H7 (cell line): ENCODE measurements around the gene FAM104A.

GRCh38 chr17:72124526-72124947, 3.7 kb downstream of the SOX9 start:
- RAMPAGE, long total RNA = no peak

DNA sequence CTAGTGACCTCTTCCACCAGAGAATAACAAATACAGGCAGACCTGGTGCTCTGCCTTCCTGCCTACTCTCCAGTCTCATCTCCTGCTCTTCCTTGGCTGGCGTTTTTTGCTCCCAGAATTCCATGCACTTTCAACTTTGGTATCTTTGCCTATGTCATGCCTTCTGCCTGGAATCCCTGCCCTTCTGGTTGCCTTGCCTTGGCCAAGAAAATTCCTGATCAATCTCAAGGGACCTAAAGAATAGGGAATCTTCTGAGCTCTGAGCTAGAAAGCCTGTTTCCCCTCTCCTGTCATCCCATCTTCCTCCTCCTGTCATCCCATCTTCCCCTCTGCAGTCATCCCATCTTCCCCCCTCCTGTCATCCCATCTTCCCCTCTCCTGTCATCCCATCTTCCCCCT, 216.4 kb downstream of the SOX9 start:
- RAMPAGE, long total RNA = no peak

- RAMPAGE, long total RNA = no peak
Measured at GRCh38 chr17:72444971-72445417, 324.2 kb downstream of the SOX9 start.

- RAMPAGE, long total RNA = no peak
Measured at GRCh38 chr17:72446356-72447033, 325.7 kb downstream of the SOX9 start.

DNA sequence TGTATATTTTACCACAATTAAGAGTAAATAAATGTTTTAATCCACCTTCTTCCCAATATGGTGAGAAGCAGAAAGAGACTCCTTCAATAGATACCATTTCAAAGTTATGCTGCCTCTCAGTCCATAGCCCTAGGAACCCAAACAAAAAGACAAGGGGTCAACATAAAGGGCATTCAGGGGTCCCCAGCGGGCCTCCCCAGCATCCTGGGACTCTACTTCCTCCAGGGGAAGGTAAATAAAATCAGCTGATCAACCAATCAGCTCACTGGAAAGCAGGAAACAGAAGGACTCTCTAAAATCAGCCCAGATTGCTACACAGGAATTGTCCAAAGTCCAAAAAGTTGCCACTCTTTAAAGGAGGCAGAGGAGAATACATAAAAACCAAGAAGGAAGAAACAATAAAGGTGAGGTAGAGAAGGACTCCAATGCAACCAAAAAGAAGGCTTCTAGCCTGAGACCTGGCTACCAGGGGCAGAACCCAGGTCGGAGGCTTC, 404.4 kb downstream of the SOX9 start:
- RAMPAGE, long total RNA = no peak

DNA sequence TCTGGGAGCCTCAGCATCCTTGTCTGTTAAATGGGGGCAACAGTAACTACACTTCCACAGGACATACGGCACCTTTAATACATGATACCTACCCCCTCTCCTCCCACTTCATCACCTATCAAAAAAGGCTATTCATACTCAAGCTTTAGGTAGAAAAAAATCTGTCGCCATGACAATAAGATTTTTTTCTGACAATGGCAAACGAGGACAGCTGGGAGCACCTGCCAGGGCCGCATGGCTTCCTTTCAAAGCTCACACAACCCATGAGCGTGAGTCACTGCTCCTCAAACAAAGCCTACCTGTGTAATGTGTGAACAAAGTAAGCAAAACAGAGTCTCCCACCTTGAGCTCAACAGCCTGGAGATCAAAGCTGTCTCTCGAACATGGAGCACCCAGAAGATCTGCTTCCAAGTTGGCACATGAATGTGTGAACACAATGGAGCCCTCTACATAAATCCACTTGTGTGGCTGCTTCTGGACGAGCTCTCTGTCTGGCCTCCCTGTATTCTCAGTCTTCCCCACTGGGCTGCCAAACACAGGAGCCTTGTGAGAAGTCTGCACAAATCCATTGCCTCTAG, 459.7 kb downstream of the SOX9 start:
- RAMPAGE, long total RNA = no peak

GRCh38 chr17:72590684-72591177, 469.9 kb downstream of the SOX9 start:
- RAMPAGE, long total RNA = no peak

- RAMPAGE, long total RNA = no peak
Measured at GRCh38 chr17:72634470-72634904, 458.0 kb downstream of the SLC39A11 start.

DNA sequence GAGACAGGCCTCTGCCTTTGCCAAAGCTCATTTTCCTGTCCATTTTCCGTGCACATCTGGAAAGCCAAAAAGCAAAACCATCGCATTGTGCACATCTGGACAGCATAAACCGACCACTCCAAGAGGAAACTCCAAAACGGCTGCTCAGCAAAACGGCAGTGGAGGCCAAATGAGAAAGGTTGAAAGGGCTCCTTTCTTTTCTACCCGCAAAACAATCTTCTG, 426.4 kb downstream of the SLC39A11 start:
- RAMPAGE, long total RNA = no peak

GRCh38 chr17:72915354-72915851, 177.1 kb downstream of the SLC39A11 start:
- RAMPAGE, long total RNA = no peak

GRCh38 chr17:73156147-73156591, 8.6 kb upstream of the SSTR2 start:
- RAMPAGE, long total RNA = no peak

GRCh38 chr17:73191260-73191513, 1.7 kb upstream of the COG1 start:
- RAMPAGE, long total RNA = no peak

GRCh38 chr17:73231208-73231920, 830 bp downstream of the FAM104A start:
- RAMPAGE, long total RNA = no peak

- RAMPAGE, long total RNA = start-site peak on the minus strand at chr17:73232144-73232154, 58 reads; start-site peak on the minus strand at chr17:73232251-73232304, 539 reads; start-site peak on the plus strand at chr17:73232397-73232452, 134 reads
Measured at GRCh38 chr17:73231921-73232539, at the start of gene FAM104A. TSS of gene FAM104A (minus strand) at chr17:73232394.

GRCh38 chr17:73267655-73268386, 6.1 kb upstream of the CPSF4L start:
- RAMPAGE, long total RNA = no peak

GRCh38 chr17:73278162-73278819, 16.6 kb upstream of the CPSF4L start:
- RAMPAGE, long total RNA = no peak

GRCh38 chr17:73304385-73304801, 7.4 kb downstream of the CDC42EP4 start:
- RAMPAGE, long total RNA = no peak

DNA sequence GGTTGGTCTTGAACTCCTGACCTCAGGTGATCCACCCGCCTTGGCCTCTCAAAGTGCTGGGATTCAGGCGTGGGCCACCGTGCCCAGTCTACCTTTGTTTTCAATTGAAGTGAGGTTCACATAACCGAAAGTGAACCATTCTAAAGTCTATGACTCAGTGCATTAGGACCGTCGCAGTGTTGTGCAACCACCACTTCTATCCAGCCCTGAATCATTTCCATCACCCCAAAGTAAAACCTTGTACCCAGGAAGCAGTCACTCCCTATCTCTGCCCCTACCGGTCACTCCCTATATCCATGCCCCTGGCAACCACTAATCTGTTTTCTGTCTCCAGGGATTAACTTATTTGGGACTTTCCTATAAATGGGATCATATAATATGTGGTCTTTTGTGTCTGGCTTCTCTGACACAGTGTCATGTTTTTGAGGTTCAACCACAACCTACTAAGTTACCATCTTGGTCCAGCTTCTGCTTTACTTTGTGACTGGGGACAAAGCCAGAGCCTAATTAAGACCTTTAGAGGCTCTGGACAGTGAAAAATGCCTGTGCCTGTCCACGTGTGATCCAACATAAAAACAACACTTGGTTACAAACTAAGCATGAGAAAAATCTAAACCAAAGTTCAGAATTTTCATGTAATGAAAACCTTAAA, 28.4 kb upstream of the CDC42EP4 start:
- RAMPAGE, long total RNA = no peak

DNA sequence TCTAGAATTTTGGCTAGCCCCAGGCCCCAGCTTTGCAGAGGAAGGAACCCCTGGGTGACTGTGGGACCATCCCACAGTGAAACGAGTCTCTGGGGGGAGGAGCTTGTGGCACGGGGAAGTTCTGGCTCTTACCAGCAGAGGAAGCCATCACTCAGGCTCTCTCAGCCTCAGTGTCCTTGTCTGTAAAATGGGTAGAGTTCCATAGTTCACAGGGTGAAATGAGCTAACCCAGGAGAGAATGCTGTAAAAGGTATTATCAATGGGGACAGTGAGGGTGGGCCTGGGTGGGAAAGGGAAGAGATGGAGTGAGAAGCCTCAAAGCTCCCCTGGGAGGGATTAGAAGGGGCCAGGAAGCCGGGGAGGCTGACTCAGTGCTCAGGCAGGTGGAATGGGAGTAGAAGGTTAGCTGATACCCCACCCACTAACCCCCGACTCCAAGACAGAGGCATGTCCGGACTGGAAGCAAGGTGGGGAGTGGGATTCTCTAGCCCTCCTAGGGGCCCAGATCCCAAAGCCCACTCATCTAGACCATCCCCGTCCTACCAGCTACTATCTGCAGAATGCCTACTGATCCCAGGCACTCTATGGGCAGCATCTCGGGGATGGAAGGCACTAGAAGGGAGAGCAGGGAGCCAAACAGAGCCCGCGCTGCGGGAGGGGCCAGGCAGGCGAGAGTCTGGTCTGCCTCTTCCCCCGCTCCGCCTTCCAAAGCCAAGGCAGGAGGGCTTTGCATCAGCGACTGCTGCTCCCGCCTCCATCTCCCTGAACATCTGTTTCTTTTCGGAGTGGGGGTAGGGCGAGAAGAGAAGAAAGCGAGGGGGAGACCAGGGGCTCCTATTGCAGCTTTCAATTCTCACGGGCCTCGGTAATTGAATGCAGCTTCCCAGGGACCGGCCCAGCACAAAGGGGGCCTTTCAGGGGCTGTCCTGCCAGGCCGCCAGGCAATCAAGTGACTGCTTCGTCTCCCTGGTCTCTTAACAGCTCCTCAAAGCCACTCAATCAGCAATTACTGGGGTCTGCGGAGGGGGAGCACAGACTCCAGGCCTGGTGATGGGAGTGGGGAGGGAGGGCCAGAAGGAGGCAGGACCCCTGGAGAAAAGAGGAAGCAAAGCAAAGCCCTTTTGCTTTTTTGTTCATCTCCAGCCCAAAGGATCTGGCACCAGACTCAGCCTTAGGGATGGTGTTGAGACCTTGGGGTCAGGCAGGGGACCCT, 31.2 kb upstream of the CDC42EP4 start:
- RAMPAGE, long total RNA = no peak

DNA sequence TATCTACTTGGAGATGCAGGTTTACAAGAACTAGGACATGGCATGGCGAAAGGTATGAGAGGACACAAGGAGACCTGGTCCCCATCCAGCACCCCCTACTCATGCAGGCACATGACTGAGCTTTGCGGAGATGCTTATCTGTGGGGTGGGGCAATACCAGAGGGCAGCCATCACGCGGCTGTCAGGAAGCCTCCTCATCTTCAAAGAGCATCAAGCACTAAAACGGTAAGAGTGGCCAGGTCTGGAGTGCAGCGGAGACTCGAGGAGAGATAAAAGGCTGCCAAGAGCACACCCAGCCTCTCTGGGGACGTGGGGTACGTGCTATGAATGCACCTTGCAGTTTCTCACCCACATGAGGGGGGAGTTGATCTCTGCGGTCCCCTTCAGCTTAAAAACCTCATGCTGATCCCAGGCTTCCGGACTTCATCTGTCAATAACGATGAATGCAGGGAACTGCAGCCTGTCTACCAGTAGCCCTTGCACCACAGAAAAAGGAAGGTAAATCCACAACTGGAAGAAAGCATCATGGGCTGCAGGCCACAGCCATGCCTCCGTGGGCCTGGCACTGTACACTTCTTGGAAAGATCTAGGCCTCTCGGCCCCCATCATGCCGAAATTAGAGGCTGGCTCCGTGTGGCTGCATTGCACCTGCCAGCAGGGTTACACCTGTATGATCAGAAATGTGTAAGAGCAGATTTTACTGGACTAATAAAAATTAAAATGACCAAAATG, 52.4 kb downstream of the SDK2 start:
- RAMPAGE, long total RNA = no peak